Neural crest cell (in vitro differentiated cells): ENCODE results near the genes NUDT5 and OPTN.

- PRO-cap, result no peak
Measured at GRCh38 chr10:11569848-11570440, 41.5 kb downstream of the USP6NL start.

GRCh38 chr10:11763086-11763792 lies 21.1 kb downstream of the ECHDC3 start:
- PRO-cap, result no peak

GRCh38 chr10:11894012-11894984 lies 71.1 kb downstream of the PROSER2 start:
- PRO-cap, result no peak

GRCh38 chr10:11958879-11959595 lies 83.6 kb downstream of the UPF2 start:
- PRO-cap, result no peak

- PRO-cap, result no peak
Measured at GRCh38 chr10:12130110-12130822, 789 bp downstream of the SEC61A2 start.

DNA sequence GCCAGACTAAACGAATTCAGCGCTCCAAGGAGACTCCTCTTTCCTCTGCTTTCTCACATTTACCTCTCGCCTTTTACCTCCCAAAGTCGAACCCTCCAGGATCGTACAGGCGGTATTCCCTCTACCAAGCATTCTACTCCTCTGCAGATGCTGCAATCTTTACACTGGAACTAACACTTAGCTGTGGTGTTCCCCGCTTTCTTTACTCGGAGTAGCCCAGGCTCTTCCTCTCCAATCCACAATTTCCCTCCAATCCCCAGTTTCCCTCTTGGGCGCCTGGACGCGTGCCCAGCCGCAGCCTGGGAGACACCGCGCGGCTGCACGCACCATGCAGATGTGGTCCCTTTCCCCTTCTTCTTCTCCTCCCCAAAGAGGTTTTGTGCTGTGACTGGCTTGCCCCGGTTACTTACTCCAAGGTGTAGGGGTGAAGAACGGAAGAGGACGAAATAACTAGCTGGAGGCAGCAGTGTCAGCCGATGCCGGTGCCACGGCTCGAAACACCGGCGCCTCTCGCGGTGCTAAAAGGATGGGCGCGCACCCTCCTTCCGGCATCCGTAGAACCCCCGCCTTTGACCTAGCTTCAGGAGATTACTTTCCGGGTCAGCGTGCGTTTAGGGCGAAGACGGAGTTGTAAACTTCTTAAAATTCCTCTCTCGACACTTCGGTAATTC lies at the start of gene NUDT5:
NUDT5 (minus strand) TSS at position 532 of the 671 bp plus-strand sequence.
- PRO-cap, result bidirectional peak, plus-strand start at position 586 of the sequence, minus-strand start at position 484 of the sequence

- PRO-cap, result no peak
Measured at GRCh38 chr10:12390353-12391217, 41.2 kb downstream of the CAMK1D start.

DNA sequence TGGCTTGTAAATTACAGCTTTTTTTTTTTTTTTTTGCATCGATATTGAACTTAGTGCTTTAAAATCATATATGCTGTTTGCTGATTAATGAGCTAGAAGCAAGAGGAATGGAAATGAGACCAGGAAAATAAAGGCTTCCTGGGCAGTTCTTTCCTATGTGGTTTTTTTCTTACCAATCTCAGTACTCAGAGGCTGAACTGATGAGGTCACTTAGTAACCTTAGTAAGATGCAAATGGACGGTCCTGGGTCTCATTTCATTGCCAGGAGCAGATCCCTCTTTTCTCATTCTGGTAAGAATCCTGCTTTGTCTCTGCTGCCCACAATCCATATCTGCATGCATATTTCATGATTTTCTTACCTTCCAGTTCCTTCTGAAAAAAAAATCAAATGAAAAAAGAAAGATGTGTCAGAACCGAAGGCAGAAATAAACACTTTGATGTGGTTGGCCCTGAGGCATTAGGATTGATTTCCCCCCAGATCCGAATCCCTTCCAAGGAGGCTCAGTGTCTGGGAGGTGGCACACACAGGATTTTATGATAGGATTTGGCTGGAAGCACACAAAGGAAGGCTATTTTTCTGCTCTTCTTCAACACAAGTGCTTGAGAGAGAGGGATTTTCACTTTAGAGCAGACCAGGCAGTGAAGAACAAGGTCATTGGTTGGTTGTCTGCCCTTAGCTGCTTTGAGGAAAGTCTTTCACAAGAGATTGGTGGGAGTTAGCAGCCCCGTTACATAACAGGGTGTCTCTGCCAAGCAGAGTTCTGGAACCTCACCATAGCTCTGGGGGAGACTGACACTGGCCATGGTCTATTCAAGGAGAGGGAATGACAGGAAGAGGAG lies 149.9 kb downstream of the CAMK1D start:
- PRO-cap, result no peak

DNA sequence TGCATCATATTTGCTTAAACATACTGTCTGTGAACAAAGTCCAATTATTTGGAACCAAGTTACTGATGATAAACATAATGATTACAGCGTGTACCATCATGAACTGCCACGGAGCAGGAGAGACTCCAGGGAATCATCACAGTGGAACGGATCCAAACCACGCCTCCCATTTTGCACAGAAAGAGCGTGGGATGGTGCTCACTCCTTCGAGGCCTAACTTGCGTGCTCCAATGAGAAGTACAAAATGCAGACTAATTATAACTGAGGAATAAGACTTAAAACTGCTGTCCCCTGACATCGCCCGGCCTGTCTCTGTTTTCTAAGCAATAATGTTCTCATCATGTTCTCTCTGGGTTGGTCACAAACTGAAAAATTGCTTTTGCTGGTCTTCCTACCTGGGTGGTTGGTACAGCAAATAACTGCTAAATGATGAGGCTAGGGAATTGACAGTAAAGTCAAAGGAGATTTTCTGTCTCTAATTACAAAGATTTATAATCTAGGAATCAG lies 182.2 kb downstream of the CAMK1D start:
- PRO-cap, result no peak

DNA sequence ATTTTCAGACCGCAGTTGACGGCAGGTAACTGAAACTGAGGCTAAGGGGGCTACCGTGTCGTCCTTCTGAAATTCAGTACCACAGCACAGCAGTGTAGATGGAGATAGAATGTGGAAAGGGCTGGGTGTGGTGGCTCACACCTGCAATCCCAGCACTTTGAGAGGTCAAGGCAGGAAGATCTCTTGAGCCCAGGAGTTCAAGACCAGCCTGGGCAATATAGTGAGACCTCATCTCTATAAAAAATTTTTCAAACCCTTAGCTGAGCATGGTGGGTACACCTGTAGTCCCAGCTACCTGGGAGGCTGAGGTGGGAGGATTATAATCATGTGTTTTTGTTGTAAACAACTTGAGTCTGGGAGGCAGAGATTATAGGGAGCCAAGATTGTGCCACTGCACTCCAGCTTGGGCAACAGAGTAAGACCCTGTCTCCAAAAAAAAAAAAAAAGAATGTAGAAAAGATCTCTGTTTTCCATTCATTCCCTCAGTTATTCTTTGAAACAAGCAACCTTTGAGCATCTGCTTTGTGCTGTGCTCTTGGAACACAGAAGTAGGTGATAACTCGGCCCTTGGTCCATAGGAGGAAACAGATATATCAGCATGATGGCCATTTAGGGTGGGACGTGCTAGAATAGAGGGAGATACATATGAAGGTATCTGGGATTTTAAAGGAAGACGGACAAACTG lies 295.1 kb downstream of the CCDC3 start:
- PRO-cap, result no peak

DNA sequence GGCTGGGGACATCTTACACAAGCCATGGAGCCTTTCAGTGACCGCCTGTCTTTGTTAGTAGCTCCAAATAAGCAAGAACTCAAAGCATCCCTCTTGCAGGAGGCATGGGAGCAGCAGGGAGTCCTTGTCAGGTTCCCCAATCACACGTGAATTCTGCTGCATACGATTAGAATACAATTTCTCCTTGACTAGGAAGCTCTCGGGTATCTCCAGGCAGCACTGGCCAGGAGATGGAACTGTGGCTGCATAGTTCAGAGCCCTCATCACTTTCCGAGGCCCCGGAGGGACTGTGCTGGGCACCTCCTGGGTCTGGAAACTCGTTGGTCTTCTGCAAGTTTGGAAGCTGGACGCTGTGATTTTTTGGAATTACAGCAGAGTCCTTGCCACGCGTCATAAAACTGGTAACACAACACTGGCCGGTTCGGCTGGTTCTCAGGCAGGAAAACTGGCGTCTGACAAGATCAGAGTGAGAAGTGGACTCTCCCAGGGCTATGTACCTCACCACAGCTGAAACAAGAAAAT lies 216.1 kb downstream of the CCDC3 start:
- PRO-cap, result no peak

DNA sequence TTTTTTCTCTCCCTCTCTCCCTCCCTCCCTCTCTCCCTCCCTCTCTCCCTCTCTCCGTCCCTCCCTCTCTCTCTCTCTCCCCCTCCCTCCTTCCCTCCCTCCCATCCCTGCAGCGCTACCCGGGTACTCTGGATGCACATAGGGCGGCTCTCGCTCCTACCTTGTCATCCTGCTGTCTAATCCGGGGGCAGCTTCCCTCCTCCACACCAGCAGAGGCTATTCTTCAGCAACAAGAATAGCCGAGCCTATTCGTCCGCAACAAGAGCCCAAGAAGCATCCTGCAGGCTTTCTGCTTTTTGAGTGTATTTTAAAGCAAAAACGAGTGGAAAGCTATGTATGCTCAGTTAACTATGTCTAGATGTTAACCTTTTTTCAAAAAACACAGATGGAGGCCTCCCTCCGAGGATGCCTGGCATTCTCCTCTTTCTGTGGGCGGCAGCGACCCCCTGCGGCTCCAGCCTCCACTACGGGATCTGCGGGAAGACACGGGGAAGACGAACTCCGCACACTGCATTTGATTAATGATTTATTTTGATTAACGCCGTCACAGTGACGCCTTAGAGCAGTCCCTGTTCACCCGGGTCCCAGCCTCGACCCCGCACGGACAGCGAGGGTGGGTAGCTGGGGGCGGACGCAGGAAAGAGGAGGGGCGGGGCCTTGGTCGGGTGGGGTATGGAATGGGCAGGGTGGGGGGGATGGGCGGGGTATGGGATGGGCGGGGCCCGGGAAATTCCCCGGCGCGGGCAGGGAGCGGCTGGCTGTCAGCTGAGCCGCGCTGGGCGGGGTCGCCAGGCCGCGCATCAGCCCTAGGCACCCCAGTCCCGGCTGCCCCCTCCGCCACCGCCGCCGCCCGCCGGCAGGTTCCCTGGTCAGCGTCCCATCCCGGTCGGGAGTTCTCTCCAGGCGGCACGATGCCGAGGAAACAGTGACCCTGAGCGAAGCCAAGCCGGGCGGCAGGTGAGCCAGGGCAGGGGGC lies at the start of gene OPTN:
OPTN (plus strand) TSS at position 818 of the 976 bp plus-strand sequence.
- PRO-cap, result bidirectional peak, plus-strand start at position 818 of the sequence, minus-strand start at position 606 of the sequence

- PRO-cap, result no peak
Measured at GRCh38 chr10:13382593-13383956, 35.0 kb upstream of the SEPHS1 start.

DNA sequence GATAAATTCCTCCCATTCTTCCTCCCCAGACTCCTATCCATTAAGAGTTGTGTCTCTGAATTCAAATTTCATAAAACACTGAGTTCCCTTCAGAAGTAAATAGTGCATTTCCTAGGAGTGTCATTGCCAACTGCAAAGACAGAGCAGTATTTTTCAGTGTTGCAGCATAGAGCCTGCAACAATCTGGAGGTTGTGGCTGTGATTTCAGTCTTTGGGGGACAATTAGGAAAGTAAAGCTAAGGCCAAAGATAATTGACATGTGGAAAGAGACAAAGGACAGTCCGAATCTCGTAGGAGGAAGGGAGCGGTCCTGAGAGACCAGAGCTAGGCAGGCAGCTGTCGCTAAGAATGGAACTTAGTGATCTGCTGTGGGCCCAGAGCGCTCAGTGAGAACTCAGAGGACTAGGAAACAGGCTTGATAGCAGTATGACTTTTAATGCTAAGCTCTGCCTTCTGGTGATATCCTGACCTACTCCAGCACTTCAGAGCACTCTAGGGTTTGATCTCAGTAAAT lies 46.2 kb downstream of the PRPF18 start:
- PRO-cap, result no peak

GRCh38 chr10:13633588-13634190 lies 46.9 kb downstream of the PRPF18 start:
- PRO-cap, result no peak

GRCh38 chr10:14074566-14074859 lies 256.2 kb downstream of the FRMD4A start:
- PRO-cap, result no peak

DNA sequence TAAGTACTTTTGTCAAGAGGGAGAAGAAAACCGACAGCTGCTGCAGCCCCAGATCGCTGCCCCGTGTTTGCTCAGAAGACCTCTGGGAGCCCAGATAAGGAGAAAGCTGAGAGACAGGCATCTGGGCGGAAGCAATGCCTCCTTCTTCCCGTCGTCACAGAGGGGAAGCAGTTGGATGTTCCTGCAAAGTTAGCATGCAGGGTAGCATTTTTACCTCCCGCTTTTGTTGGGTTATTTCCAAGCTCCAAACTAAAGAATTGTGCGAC lies 149.5 kb downstream of the FRMD4A start:
- PRO-cap, result no peak

DNA sequence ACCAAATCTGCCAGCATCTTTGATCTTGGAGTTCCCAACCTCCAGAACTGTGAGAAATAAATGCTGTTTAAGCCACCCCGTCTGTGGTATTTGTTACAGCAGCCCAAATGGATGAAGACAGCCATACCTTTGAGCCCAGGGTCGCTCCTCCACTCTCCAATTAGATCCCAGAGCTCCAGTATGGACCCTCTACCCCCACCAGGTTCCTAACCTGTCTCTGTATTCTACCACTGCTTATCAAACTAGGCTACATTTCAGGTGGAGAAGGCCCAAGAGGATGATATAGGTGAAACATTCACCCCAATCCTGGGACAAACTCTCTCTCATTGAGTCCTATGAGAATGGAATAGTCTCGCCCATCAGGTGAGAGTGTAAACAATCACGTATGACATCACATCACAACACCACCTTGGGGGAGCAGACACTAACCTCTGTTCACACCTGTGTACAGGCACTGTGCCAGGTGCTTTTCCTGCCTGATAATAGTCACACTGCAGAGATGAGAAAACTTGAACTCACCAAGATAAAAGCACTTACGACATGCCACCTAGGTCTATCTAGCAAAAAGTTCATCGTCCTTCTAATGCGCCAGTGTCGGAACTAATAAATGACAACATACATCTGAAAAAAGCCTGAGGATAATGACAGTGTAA lies 187.9 kb downstream of the FAM107B start:
- PRO-cap, result no peak

GRCh38 chr10:14592545-14593136 lies 182.1 kb downstream of the FAM107B start:
- PRO-cap, result no peak

- PRO-cap, result no peak
Measured at GRCh38 chr10:14604725-14605133, 170.0 kb downstream of the FAM107B start.